ENCODE measurements around a stretch of chr12.

DNA sequence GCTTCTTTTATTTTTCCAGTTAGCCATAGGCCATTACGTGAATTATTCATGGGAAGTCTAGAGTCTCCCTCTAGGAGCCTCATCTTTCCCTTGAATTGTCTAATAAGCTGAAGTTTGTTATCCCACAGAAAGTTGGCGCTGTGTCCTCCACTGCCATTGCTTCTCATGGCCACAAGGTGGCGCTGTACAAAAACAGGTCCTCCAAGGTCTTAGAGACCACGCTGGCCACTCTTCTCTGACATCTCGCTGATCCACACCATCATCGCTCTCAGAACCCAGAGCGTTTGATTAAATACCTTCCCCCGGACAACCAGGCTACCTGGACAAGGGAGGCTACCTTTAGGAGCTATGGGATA is 109.9 kb downstream of the CCDC60 start:
- RRBS, 2 experiments: no CpG with 5 or more reads among the region's 8 CpGs

GRCh38 chr12:119703805-119704383 is 36.0 kb downstream of the PRKAB1 start:
- RRBS, 2 experiments: no CpG with 5 or more reads among the region's 10 CpGs

DNA sequence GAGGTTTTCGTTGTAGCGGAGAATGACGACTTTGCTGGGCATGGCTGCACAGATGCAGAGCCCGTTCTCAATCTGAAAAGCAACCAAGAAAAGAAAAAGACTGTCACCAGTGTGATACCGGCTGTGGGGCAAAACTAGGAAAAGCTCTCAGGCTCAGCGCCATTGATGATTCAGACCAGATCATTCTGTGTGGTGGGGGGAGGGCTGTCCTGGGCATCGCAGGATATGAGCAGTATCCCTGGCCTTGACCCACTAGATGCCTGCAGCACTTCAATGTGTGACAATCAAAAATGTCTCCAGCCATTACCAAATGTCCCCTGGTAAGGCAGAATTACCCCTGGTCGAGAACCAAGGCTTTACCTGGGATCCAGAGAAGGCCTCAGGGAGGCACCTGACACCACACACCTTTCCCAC is 36.5 kb downstream of the PRKAB1 start:
- RRBS, 2 experiments: no CpG with 5 or more reads among the region's 8 CpGs

DNA sequence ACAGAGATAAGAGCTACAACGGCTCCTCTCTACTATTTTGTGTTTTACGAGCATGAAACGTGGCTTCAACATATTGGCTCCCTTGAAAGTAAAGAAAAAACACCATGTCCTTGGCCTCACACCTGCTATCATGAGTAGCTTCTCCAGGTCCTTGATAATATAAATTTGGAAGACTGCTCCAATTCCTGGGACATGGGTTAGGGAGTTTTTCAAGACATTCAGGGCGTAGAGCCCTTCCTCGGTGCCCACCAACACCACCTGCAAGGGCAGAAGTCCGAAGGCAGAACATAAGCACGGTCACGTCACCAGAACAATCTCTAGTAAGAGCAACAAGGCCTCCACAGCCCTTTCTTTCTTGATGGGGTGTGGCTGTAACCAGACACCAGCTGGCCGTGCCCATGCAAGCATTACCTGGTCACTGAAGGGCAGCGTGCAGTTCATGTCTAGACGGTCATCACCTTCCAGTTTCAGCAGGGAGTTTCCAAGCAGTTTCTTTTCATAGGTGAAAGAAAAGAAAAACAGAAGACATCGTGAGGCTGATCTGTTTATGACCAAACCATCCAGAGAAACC is 42.3 kb downstream of the PRKAB1 start:
- RRBS, 2 experiments: no CpG with 5 or more reads among the region's 12 CpGs

DNA sequence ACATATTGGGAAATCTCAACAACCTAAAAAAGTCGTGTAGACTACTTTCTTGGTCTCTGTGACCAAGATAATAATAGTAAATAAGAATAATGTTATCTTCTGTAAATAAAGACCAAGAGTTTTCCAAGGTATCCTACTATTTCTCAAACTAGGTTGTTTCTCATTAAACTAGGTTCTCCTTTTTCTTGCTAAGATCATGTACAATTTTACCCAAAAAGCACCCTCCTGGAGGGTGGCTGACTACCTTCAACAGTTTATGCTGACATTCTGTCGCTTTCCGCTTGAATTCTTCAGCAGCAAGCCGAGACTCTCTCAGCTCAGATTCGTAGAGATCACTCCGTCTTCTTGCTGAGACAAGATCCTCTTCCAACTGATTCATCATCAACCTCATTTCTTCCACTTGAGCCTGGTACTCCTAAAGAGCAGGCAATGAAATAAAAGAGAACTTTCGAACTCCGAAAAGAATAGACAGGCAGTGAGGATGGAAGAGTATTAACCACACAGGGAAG is 100.6 kb downstream of the CIT start:
- RRBS, 2 experiments: no CpG with 5 or more reads among the region's 8 CpGs

GRCh38 chr12:119876701-119877174 is 382 bp downstream of the CIT start:
- RRBS, 2 experiments: 2% methylated on average over 6 of the region's 24 CpGs

DNA sequence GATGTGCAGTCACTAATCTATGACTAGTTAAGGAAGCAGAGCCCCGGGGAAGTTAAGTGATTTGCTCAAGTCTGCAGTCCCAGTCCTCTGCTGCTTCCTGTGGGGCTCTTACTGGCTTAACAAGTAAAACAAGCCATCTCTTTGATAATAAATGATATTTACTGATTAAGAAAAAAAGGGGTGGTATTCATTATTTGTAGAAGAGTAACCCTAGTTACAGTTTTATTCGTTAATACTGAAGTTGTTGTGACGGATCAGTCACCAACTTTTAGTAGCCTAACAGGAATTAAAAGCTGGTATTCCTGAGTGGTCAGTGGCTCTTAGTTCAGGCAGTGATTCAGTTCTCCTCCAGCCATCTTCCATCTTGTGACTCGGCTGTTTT is 21.7 kb downstream of the BICDL1 start:
- RRBS, 2 experiments: no CpG with 5 or more reads among the region's 4 CpGs

GRCh38 chr12:120041357-120041985 is 52.4 kb downstream of the BICDL1 start:
- RRBS, 2 experiments: no CpG with 5 or more reads among the region's 10 CpGs

GRCh38 chr12:120090709-120091411 is 25.7 kb downstream of the RAB35 start:
- RRBS, 2 experiments: no CpG with 5 or more reads among the region's 20 CpGs

- RRBS, 2 experiments: no CpG with 5 or more reads among the region's 5 CpGs
Measured at GRCh38 chr12:120114945-120115943, 1.3 kb downstream of the RAB35 start.

GRCh38 chr12:120141396-120141785 is 24.8 kb upstream of the RAB35 start:
- RRBS, 2 experiments: no CpG with 5 or more reads among the region's 5 CpGs

DNA sequence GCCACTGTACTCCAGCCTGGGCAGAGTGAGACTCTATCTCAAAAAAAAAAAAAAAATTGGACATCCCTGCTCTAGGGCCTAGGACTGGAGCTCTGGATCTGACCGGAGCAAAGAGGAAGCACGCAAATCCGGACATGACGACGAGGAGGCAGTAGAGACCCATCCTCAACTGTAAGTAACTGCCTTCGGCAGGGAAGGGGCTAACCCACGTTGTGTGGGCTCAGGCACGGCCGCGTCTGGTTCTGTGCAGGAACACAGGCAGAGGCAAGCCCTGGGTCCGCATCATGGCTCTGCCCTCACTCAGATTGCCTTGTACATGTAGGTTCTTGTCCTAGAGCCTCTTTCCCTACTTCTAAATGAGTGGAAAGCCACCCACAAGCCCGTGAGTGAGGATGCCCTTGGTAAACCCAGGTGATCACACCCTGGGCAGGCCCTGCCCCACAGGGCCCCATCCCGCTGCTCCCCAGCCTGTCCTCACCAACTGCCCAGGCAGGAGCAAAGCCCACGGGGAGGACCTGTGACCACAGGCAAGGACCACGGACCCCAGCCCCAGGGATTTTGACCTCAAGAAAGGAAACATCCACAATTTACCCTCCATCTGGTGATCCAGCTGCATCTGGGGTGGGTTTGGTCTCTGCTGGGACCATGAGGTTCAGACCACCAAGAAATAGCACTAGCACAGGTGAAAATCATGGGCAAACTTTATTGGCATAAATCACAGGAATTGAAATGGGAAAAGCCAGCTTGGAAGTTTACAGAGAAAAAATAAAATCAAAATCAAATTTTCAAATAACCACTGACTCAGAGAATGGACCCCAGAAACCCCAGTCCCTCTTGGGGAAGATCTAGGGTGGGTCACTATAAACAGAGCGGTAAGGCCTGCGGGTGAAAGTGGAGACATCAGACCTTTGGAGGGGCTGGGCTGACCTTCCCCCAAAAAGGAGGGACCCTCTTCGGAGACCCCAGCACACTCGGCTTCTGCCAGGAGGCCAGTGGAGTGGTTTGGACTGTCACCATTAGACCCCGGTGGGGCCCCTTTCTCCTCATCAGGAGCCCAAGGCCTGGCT is 9.2 kb upstream of the RPLP0 start:
- RRBS, 2 experiments: no CpG with 5 or more reads among the region's 20 CpGs

GRCh38 chr12:120228217-120228704 is 27.4 kb upstream of the RPLP0 start:
- RRBS, 2 experiments: no CpG with 5 or more reads among the region's 9 CpGs

- RRBS, 2 experiments: no CpG with 5 or more reads among the region's 3 CpGs
Measured at GRCh38 chr12:120293412-120293854, 8.7 kb upstream of the SIRT4 start.

- RRBS, 2 experiments: no CpG with 5 or more reads among the region's 17 CpGs
Measured at GRCh38 chr12:120365720-120366522, 3.0 kb downstream of the MSI1 start.

DNA sequence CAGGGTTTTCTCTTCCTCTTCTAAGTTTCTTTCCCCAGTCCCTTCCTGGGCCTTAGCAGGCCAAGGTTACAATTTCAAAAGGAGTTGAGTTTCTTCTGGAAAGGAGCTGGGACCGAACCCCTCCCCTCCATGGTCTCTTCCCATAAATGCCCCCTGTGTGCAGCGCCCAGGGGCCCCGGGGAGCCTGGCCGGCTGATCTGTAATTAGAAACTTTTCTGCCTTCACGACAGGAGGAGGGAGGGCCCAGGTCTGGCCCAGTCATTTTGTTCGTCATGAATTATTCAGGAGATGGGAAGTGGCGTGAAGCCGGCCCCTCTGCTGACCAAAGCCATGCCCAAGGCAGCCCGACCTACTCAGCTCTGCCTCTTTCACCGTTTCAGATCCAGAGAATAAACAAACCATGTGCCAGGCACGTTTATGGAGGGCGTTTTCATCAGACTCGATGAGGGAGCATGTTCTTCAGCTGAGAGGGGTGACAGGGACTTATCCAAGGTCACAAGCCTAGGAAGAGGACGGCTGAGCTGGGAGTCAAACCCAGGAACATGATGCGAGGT is 33.3 kb upstream of the MSI1 start:
- RRBS, 2 experiments: no CpG with 5 or more reads among the region's 15 CpGs

- RRBS, 2 experiments: no CpG with 5 or more reads among the region's 7 CpGs
Measured at GRCh38 chr12:120444227-120445139, 1.7 kb downstream of the TRIAP1 start.

- RRBS, 2 experiments: no CpG with 5 or more reads among the region's 3 CpGs
Measured at GRCh38 chr12:120564913-120565305, 16.3 kb downstream of the POP5 start.

DNA sequence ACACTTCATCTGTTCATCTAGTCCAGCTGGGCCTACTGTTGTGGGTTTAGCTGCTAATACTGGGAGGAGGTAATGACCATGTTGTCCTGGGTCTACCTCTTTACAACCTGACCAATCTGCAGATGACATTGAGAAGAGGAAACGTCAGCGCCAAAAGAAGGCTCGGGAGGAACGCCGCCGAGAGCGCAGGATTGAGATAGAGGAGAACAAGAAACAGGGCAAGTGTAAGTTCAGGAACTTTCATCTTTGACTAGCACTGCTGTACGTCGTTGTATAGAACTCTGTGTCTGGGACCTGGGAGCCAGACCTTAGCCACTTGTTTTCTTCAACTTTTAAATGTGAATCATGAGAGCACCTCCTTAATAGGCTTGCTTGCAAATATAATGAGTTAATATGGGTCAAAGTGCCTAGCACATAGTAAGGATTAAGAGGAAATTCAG is 15.9 kb downstream of the POP5 start:
- RRBS, 2 experiments: no CpG with 5 or more reads among the region's 9 CpGs

DNA sequence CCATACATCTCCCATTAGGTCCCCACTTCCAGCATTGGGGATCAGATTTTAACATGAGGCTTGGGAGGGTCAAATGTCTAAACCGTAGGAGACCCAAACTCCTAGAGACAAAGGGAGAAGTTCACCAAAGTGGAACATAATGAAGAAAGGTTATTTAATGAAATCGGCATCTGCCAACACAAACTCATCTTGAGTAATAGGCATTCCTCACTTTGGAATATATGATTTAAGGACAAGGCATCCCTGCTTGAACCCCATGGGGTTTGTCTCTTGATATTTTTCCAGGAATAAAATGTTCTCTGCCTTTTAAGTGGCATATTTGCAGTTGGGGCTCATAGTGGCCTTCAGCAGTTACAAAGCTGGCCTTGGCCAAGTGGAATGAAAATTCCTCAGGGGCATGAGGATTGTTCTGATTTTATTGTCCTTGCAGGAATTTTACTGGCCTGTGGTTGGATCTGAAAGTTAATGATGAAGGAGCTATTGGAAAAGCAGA is 7.1 kb downstream of the POP5 start:
- RRBS, 2 experiments: no CpG with 5 or more reads among the region's 2 CpGs

All from bronchial epithelial cell (primary cell).